Colon Carcinoma Metastatic in the Brain (tissue), 2 donors: ENCODE results near the gene GALK2.

GRCh38 chr15:48645205-48645586 is 313 bp downstream of the FBN1 start:
- PRO-cap, 2 experiments = no peak in any of the 2 experiments

- PRO-cap, 2 experiments = no peak in any of the 2 experiments
These were observed 23.4 kb upstream of the SHC4 start for GRCh38 chr15:48987010-48987675.

- PRO-cap, 2 experiments = no peak in any of the 2 experiments
These were observed 663 bp downstream of the COPS2 start for GRCh38 chr15:49154607-49155264.

DNA sequence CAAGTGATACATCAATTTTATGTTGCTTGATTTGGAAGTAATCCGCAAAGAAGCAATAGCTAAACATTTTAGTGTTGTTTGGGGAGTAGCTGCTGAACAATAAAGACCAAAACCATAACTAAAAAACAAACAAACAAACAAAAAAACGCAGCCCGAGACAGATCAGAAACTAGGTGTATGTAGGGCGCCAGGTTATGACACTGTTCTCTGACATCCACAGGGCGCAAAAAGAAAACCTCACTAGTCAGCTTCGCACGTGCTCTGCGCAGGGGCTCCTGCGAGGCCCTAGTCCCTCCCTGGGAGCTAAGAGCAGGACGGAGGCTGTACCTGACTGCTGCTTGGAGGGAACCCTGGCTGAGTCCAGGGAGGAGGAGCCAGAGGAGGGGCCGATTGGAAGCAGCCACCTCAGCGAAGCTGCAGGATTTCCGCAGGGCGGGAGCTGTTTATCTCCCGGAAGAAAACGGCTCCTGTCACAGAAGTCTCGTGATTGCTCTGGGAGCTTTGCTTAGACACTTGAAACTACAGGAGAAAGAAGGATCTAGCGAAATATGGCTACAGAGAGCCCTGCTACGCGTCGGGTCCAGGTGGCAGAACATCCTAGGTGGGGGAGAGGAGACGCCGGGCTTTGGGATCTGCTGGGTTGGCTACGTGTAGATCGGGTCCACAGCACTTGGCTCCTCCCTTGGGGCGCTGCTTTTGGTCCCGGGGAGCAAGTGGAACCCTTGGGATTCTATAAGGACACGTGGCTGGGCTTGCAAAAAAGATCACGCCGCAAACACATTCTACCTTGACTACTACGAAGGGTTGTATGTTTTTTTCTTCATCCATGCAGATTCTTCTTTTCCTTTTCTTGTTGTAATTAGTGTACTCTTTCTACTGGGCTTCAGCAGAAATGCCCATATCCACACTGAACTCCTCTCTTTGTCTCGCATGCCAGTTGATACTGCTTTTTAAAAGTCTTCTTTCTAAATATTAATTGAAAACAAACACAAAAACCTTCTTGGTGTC is at the start of gene GALK2:
Gene GALK2 (plus strand): TSS at position 473 of the 1,008 bp plus-strand sequence.
- PRO-cap, 2 experiments = peak in 2 of 2 experiments; most common plus-strand start position 473 of the sequence (in 2); most common minus-strand start position 340 of the sequence (in 2)

DNA sequence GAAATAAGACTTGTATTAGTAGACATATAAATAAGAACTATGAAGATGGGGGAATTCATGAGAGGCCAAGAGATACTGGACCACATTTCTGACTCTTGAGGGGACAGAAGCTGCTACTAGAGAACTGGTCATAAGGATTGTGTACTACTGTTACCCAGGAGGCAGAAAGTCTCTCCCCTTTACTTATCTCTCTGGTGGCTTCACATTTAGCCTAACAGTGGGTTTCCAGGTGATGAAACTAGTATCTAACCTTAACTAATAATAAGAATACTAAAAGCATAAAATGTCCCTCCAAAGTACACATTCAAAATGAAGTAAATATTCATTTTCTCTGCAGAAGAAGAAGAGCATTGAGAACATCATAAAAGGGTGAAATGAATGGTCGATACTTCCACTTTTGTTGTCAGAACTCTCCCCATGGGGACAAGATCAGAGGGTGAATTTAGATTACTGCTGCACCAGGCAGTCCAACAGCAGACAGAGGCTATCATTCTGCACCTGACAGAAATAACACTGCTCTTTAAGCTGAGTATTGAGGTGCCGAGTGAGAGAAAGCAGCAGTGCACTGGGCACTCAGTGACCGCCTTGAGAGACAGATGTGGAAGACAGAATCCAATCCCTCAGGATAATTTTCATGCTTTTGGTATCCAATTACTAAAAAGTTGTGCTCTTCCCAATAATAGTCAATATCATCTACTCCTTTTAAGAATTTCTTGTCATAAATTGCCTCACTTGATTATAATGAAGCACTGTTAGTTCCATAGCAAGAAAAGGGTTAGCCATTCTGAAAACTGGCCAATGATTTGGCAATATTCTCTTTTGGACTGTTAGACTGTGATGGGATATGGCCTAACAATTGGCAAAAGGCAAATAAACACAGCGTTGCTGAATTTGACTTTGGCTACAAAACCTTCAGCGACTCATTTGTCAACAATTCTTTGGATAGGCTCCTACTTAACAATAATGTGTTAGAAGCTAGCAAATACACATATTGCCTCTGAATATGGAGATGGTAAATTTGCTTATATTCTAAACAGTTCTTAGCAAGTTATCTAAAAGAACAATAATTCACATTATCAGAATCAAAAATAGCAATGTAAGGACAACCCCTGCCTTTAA is 5.4 kb downstream of the FGF7 start:
- PRO-cap, 2 experiments = no peak in any of the 2 experiments

GRCh38 chr15:49490907-49491215 is 67.8 kb downstream of the FGF7 start:
- PRO-cap, 2 experiments = no peak in any of the 2 experiments

GRCh38 chr15:49902145-49903405 is 216.5 kb downstream of the ATP8B4 start:
- PRO-cap, 2 experiments = no peak in any of the 2 experiments

DNA sequence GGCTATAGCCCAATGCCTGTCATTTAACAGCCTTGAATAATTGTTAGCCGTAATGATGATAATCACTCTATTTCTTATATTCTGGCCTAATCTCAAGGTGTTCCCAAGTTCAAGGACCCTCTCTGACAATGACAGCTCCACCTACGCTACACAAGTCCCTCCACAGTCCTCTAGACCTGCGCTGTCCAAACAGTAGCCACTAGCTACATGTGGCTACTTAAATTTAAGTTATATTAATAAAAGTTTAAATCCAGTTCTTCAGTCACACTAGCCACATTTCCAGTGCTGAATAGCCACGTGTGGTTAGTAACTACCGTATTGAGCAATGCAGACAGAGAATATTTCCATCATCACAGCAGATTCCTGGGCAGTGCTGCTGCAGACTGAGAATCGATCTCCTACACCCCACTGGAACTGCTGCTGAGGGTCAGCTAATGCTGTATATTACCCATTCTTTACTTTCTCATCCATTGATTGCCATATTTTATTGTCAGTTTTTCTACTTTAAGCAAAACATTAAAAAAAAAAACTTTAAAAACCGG is 41.0 kb downstream of the HDC start:
- PRO-cap, 2 experiments = no peak in any of the 2 experiments

- PRO-cap, 2 experiments = no peak in any of the 2 experiments
These were observed 16.6 kb downstream of the HDC start for GRCh38 chr15:50249048-50249283.

GRCh38 chr15:50250892-50251338 is 14.6 kb downstream of the HDC start:
- PRO-cap, 2 experiments = no peak in any of the 2 experiments

GRCh38 chr15:50441343-50441645 is 17.1 kb downstream of the USP8 start:
- PRO-cap, 2 experiments = no peak in any of the 2 experiments

GRCh38 chr15:50458693-50459244 is 34.6 kb downstream of the USP8 start:
- PRO-cap, 2 experiments = no peak in any of the 2 experiments

- PRO-cap, 2 experiments = no peak in any of the 2 experiments
These were observed 16.3 kb upstream of the TRPM7 start for GRCh38 chr15:50702838-50703357.

DNA sequence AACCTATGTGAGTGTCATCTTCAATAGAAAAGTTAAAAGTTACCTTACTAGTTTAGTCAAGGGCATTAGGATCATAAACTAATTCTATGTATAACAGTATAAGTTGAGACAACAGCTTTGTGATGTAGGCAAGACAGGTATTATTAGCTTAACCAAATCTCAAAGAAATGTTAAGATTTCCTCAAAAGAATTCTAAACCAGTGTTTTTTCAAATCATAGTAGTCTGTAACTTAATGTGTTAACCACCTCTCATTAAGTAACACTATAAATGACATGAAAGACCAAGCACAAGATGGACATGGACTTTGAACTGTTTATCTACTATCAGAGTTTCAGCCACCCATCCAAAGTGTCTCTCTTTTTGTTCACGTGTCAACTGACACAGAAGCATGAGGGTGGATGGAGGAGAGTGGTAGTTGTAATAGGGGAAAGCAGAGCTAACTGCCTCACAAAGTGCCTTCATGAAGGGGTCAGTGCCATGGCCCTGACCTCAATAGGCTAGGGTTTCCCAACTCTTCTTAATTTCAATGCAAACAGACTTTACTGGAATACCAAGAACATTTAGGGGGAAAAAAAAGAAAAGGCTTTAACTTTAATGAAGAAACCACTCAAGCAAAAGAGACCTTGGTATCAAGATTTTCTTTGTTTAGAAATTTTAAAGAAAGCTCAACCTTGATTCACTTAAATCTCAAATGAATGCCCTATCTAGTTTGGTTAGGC is 32.1 kb upstream of the TRPM7 start:
- PRO-cap, 2 experiments = no peak in any of the 2 experiments

DNA sequence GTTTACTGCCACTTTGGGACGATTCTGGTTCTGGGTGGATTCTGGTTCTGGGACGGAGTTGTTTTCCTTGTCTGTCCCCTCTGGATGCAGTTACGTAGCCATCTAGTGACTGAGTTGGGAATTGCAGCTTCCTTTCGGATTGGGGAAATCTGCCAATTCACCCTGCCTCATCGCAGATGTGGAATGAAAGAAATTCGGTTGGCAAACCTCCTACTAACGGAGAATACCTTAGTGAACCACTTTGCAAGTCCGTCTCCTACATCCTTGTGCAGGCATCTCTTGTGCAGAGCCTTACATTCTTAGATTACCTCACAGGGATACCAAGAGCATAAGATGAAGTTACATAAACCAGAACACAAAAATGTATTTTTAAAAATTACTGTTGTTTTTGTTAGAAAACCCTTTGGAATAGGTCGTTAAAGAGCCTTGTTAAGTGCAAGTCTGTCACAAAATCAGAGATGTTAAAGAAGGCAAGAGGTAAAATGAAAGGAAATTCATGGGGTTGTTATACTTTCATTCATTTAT is 31.4 kb upstream of the AP4E1 start:
- PRO-cap, 2 experiments = no peak in any of the 2 experiments

DNA sequence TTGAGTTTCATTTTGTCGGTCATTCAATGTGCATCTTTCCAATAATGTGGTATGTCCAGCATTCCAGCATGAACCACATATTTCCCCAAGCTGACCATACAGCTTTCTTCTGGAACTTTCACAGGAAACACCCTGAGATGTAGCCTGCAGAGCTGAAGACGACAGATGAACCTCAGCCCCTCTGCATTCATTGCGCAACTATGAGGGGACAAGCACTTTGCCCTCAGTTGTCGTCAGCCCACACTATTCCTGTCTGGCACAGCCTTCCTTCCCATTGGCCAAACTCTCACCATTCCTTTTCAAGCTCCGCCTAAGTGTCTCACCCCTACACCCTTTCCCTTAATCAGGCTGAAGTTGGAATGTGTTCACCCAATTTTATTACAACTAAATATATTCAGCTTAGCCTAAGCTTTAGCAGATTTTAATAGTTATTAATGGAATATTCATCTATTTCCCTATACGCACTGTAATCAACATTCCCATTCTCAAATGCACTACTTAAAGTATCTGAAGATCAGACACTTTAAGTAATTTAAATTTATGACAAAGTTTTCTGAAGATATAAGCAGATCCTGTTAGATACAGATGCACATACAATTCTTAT is 19.4 kb downstream of the CYP19A1 start:
- PRO-cap, 2 experiments = no peak in any of the 2 experiments

- PRO-cap, 2 experiments = no peak in any of the 2 experiments
These were observed 736 bp downstream of the GLDN start for GRCh38 chr15:51342164-51342618.

GRCh38 chr15:51366842-51367755 is 25.6 kb downstream of the GLDN start:
- PRO-cap, 2 experiments = no peak in any of the 2 experiments

DNA sequence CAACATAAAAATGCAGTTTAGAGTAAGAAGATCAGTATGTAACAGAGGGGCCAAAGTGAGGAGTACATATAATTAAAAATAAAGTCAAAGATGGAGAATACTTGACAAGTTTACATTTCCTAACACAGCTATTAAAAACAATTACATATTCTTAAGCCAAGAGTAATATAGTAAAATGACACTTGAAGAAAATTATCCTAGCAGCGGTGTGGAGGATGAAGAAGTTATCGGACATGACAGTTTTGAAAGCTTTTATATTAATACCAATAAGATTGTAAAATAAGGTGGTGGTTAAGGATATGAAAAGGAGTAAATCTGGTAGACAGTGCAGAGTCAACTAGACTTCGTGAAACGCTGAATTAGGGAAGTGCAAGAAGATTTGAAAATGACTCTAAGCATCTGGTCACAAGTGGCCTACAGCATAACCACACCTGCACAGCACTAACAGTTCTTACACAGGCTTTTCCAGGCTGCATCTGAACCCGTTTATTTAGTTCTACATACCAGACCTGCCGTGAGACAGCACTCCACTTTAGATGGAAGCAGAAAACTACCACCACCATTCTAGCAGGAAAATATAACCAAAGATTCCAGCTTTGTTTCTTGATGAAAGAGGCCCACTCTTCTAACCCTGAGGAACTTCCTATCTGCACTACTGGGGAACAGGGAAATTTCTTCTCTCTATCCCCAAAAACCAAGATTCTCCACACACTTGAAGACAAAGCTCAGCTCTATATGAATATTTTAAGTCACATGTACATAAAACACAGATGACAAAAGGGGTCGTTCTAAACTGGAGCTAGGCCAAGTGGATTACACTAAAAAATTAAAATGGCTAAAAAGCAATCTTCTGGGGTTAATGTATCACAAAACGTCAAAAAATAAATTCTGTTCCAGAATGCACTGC is 1.9 kb downstream of the DMXL2 start:
- PRO-cap, 2 experiments = no peak in any of the 2 experiments

- PRO-cap, 2 experiments = no peak in any of the 2 experiments
These were observed 7.0 kb upstream of the DMXL2 start for GRCh38 chr15:51629438-51630048.